ENCODE measurements around a stretch of chr19.

DNA sequence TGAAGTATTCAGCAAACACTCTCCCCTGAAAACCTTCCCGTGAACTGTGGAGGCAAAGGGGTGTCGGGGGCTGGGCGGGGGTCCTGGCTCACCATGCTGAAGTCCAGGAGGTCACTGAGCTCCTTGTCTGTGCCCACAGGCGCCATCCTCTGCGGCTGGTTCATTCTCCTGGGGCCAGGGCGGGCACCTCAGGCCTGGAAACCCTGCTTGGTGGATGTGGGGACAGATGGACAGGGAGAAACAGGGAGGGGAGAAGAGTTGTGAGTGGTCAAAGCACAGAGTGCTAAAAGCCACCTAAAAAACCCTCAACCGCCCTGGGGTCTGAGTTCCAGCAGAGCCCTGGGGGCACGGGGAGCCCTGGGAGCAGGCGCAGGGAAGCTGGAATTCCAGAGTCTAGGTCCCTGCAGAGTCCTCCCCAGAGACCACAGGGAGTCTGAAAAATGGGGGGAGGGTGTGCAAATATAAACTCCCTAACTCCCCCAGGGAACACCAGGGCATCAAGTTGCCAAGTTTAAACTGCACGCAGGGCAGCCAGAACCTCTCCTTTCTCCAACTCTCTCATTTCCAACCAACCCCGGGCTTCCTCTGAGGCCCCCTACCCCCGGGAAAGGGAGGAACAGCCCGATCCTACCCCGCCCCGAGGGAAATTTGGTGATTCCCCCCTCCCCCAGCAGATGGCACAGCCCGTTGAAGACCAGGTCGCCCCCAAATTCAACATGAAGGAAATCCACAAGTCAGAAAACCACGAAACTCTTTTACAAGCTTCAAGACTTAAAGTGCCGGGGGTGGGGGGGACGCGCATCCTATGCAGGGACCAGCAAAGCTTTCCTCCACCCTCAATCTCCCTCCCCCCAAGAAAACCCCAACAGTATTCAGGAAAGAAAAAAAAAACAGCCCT is 2.1 kb downstream of the TCF3 start:
- RRBS, result no CpG with 5 or more reads among the region's 21 CpGs

DNA sequence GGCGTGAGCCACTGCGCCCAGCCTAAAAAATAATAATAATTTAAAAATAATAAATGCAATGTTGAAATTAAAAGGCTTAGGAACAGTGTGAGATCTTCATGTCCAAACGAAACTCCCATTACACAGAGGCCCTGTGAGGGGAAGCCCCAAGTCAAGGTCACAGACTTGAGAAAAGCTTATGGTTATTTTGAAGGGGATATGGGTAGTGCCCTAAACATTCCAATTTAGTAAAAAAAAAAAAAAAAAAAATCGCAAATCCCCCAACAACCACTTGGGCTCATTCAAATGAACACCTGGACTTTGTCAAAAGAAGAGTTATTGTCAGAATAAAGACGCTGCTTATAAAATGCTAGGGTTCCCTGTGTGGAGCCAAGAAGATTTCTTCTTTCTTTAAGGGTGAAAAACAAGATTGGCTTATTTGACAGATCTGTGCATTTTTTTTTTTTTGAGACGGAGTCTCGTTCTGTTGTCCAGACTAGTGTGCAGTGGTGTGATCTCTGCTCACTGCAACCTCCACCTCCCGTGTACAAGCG is 25.7 kb upstream of the ONECUT3 start:
- RRBS, result no CpG with 5 or more reads among the region's 9 CpGs

GRCh38 chr19:1773189-1773726 is 20.0 kb downstream of the ONECUT3 start:
- RRBS, result 67% methylated on average over 1 of the region's 12 CpGs

DNA sequence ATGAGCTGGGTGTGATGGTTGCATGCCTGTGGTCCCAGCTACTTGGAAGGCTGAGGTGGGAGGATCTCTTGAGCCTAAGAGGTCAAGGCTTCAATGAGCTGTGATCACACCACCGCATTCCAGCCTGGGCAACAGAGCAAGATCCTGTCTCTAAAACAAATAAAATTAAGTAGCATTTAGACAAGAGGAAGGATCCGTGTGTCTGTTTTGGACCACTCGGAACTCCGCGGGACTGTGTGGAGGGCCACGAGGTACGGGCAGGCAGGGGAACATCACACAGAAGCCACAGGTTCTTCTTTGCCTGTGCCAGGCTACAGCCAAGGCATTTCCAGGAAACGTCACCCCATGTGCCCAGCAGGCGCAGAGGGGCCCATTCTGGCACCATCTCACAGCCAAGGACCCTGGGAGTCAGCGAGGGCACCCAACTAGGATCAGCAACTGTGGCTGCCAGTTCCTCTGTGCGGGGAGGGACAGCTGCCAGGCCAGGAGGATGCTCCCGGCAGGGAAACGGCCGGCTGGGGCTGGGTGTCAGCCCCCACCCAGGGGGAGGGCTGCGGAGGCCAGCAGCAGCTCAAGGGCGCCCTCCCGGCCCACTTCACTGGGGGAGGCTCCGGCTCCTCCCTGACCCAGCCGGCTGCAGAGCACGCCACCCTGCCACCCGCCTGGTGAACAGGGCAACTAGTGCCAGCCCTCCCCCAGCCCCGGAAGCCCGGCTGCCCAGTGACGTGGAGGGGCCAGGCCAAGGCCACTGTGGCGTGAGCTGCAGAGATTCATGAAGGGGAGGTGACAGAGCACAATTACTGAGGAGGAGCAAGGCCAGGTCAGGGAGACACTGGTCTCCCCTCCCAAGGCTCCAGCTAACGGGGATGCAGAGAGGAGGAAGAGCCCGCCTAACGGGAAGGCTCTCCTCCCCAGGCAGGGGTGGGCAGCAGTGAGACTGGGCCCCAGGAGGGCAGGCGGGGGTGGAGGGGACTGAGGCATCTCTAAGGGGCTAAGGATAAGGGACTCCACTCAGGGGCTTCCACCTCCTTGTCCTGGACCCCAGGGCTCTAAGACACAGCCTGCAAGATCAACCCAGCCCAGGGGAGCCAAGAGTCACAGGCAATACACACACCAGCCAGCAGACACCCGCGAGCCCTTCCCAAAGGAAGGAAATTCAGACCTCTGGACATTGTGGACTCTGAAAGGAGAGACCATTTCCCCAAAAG is 14.8 kb downstream of the REXO1 start:
- RRBS, result 91% methylated on average over 5 of the region's 31 CpGs

DNA sequence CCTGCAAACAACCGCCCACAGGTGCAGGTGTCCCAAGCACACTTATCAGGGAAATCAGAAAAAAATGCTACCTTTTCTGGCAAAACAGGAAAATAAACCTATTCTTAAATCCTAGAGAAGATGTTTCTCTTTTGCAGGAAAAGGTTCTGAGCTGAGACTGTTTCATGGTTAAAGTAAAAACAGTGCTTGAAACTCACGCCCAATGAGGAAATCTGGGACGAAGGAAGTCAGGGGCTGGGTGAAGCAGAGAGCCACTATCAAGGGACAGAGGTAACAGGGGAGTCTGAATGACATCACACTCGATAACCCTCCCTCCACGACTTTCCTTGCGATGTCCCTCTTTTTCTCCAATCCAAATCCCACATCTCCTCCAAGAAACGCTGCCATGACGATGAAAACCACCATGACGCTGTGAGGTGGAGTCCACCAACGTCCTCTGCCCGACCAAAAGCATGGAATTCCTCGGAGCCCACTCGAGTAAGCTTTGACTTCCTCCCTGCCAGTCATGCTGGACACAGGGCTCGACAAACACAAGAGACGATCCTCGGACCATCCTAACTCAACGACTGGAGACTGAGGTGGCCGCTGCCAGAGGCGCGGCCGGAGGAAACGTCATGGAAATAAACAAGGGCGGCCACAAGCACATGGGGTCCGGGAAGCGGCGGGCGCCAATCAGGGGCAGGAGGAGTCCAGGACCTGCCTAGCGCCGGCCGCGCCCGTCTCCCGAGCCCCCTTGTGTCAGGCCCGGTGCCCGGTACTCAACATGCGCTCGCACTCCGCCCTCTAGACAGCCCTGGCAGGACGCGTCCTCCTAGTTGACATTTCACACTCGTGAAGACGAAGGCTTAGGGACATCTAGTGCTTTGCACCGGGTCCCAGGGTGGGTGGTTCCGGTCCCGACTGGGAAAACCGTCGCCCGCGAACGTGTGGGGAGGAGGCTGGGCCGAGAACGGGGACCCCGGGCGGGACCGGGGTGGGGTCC is 823 bp downstream of the REXO1 start:
- RRBS, result 1% methylated on average over 30 of the region's 55 CpGs

GRCh38 chr19:1864603-1865281 is 1.4 kb upstream of the KLF16 start:
- RRBS, result 3% methylated on average over 8 of the region's 46 CpGs

- RRBS, result no CpG with 5 or more reads among the region's 36 CpGs
These were observed 9.9 kb downstream of the ABHD17A start for GRCh38 chr19:1875242-1875894.

DNA sequence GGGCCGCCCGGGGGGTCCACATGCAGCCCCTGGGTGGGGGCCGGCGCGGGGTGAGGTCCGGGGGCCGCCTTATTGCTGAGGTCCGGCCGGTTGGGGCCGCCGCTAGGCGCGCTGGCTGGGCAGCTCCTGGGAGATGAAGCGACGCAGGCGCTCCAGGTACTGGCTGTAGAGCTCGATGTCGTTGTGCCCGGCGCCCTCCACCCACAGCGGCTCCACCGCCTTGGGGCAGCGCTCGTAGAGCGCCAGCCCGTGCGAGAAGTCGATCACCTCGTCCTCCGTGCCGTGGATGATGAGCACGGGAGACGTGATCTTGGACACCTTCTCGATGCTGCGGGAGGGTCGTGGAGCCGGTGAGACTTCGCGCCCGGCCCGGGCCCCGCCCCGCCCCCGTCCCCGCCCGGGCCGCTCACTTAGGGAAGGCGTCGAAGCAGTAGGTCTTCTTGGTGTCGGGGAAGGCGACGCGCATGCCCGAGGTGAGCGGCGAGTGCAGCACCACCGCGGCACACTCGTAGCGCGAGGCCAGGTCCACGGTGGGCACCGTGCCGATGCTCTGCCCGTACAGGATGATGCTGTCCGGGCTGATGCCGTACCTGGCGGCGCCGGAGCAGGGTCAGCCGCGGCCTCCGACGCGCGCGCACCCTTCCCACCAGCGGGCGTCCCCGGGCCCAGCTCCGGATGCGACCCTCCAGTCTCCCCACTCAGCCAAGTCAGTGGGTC is 8.0 kb downstream of the ABHD17A start:
- RRBS, result no CpG with 5 or more reads among the region's 82 CpGs

GRCh38 chr19:1883052-1883688 is 2.1 kb downstream of the ABHD17A start:
- RRBS, result 51% methylated on average over 6 of the region's 16 CpGs

DNA sequence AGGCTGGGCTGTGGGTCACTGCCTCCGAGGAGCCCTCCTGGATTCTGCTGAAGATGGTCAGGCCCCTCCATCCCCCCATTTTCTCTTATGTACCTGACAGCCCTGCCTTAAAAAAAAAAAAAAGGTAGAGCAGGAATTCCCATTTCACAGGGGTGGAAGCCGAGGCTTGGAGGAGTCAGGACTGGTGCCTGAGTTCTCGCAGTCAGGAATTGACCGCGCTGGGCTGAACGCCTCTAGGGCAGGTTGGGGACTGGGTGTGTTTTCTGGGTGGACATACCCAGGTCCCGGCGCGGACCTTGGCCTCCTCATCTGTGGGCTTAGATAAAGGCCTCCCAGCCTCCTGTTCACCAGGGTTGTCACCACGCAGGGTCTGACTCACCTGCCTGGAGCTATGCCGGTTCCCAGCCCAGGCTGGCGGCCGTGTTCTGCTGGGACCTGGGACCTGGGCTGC is 2.1 kb downstream of the ADAT3 start:
- RRBS, result 91% methylated on average over 5 of the region's 13 CpGs

- RRBS, result 97% methylated on average over 8 of the region's 47 CpGs
These were observed 2.7 kb downstream of the ADAT3 start for GRCh38 chr19:1907734-1908513.

DNA sequence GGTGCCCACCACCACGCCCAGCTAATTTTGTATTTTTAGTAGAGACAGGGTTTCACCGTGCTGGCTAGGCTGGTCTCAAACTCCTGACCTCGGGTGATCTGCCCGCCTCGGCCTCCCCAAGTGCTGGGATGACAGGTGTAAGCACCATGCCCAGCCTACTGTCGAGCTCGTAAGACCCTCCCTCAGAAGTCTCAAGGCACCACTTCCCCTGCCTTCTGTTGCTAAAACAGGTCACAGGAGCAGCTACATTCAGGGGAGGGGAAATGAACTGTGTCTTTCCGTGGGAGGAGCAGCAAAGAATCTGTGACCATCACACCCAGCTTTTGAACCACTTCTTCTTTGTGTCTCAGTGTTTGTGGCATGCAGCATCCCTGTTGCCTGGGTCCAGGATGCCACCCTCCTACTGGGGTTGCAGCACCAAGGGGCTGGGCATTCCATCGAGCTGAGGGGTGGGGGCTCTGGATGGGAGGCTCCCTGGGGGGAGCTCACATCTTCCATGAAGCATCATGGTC is 7.8 kb upstream of the CSNK1G2 start:
- RRBS, result no CpG with 5 or more reads among the region's 9 CpGs

GRCh38 chr19:1989998-1991287 is 25.1 kb downstream of the BTBD2 start:
- RRBS, result 96% methylated on average over 7 of the region's 62 CpGs

- RRBS, result no CpG with 5 or more reads among the region's 11 CpGs
These were observed 11.3 kb upstream of the BTBD2 start for GRCh38 chr19:2026735-2027229.

DNA sequence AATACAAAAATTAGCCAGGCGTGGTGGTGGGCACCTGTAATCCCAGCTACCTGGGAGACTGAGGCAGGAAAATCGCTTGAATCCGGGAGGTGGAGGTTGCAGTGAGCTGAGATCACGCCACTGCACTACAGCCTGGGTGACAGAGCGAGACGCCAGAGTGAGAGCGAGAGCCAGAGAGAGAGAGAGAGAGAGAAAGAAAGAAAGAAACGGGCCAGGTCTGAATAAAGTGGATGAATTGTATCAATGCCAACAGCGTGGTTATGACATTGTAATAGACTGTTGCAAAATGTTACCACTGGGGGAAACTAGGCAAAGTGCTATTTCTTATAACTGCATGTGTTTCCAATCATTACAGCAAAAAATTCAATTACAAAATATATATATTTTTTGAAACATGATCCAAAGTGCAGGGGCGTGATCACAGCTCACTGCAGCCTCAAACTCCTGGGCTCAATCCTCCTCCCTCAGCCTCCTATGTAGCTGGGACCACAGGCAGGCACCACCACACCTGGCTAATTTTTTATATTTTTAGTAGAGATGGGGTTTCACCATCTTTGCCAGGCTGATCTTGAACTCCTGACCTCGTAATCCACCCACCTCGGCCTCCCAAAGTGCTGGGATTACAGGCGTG is 11.9 kb upstream of the BTBD2 start:
- RRBS, result no CpG with 5 or more reads among the region's 13 CpGs

DNA sequence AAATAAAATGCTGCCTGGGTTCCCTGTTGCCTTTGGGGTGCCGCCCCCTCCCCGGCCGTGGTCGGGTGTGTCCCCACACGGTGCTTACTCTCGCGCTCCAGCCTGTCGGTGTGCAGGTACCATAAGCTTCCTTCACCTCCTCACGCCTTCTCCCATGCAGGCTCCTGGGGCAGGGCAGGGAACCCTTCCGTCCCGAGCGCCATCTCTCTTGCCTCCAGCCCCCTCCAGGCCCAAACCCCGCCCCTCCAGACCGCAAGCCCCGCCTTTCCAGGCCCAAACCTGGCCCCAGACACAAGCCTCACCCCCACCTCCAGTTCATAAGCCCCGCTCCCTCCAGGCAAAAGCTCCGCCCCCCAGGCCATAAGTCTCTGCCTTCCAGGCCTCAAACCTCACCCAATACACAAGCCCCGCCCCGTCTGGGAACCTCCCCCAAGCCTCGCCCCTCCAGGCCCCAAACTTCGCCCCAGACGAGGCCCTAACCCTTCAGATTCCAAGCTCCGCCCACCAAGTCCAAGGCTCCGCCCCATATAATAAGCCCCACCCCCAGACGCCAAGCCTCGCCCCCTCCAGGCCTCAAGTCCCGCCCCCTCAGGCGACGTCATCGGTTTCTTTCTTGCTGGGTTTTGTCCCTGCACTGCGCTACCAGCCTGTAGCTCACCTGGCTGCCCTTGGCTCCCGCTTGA is 16.2 kb downstream of the MKNK2 start:
- RRBS, result 67% methylated on average over 2 of the region's 32 CpGs

- RRBS, result 97% methylated on average over 6 of the region's 53 CpGs
These were observed 12.7 kb downstream of the MKNK2 start for GRCh38 chr19:2037984-2039147.

DNA sequence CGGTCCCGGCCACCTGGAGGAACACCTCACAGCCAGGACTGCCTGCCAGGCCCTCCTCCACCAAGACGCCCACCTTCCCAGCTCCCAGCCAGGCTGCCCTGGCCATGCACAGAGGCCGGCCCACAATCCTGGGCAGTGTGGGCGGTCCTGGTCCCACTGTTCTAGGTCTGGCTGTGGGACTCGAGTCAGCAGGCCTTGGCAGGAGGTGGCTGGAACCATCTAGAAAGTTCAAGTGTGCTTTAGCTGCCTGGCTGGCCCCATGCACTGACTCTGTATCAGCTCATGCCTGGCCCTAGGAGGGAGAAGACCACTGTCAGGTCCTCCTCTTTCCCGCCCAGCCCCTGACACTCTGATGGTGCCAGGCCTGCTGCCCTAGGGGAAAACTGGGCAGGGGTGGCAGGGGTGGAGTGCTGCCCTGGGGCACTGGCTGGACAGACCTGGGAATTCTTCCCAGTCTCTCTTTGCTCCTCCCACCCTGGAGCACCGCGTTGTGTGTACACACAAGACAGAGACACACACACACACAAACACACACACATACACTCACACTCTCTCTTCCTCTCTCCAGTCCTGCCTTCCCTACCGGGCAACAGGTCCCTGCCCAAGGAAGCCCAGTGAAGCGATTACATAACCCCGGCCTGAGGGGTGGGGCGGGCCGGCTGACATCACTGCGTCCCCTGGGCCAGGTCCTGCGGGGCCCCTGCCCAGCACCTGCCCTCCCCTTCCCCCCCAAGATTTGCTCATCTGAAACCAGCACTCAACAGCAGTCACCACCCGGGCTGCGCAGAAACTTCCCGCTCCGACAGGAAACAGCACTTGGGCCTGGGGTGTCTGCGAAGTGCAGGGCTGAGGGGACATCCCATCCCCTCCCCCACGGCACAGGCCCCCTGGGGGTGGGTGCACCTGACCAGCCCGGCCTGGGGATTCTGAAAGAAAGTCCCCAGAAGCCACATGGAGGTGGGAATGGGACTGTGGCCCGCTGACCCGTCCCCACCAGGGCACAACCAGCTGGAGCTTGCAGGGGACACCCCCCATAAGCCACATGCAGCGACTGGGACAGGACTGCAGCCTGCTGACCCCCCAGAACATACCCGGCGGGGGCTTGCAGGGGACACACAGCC is 1.3 kb downstream of the MKNK2 start:
- RRBS, result 3% methylated on average over 8 of the region's 28 CpGs

DNA sequence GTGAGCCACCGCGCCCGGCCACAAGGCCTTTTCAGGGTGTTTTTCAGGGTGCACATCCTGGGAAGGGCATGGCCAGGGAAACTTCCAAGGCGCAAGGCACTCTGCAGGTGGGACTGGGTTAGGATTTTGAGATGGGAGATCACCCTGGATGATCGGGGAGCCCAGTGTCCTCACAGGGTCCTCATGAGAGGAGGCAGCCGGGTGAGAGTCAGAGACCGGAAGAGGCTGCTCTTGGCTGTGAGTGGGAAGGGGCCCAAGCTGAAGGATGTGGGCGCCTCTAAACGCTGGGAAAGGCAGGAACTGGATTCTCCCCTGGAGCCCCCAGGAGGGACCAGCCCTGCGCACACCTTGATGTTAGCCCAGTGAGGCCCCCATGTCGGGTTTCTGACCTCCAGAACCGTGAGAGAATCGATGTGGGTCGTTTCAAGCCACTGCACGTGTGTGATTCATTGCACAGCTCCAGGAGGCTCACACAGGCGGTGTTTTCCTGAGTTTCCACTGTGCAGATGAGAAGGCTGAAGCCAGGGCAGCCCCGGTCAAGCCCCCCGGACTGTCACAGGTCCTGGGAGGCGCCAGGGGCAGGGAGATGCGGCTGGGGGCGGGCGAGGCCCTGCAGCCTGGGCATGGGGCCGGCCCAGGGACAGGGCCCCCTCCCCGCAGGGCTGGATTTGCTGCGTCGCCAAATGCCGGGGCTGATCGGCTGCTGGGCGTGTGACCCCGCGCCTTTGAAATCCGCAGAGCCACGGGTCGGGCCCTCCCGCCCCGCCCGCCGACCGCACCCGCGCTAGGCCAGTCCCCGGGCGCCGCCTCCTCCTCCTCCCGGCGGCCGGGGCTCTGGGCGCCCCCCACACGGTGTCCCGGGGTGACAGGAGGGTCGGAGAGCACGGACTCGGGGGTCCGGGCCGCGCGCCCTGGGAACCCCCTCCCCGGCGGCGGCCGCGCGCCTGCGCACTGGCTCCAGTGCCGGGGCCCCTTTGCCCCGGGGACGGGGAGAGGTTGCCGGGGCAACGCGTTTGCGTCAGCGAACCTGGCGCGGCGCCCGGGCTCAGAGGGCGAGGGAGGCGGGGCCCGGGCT is 9.8 kb upstream of the MKNK2 start:
- RRBS, result 2% methylated on average over 41 of the region's 79 CpGs

GRCh38 chr19:2126955-2127516 is 24.3 kb downstream of the AP3D1 start:
- RRBS, result no CpG with 5 or more reads among the region's 23 CpGs

All from mononuclear cell (primary cell).